ENCODE measurements around the genes TRAF1 and C5.

- RRBS, result no CpG with 5 or more reads among the region's 4 CpGs
Observed at GRCh38 chr9:120926582-120927027, at the start of gene TRAF1. TSS of gene TRAF1 (minus strand) at chr9:120926796.

DNA sequence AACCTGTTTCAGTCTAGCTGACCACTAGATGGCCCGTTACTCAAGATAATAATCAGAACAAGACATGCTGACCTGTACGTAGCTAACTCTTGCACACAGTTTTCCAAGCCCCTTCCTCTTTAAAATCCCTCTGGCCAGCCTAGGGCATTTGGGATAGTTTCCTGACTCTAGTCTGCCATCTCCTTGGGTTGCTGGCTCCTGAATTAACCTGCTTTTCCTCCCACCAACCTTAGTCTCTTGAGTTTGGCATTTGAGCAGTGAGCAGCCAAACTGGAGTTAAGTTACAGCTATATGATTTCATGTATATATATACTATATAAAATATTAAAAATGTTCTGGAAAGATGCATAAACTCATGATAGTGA lies 59.3 kb upstream of the TRAF1 start:
- RRBS, result no CpG with 5 or more reads among the region's 2 CpGs

DNA sequence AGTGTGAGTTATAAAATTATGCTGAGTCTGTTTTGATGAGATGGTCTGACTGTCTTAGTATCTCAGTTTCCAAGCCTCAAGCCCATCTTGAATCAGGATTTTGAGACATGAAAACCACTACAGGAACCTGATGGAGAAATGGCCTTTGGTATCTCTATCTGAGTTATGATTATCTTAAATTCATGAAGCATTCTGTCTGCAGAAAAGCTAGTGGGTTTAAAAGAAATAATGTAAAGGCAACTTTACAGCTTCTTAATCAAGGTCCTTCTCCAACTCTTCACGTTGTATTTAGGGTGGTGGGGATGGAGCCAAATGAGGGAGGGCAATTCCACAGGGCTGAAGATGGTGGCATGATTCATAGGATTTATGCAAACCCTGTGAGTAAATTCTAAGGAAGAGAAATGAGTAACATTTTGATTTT lies 47.5 kb downstream of the C5 start:
- RRBS, result no CpG with 5 or more reads among the region's 1 CpG

DNA sequence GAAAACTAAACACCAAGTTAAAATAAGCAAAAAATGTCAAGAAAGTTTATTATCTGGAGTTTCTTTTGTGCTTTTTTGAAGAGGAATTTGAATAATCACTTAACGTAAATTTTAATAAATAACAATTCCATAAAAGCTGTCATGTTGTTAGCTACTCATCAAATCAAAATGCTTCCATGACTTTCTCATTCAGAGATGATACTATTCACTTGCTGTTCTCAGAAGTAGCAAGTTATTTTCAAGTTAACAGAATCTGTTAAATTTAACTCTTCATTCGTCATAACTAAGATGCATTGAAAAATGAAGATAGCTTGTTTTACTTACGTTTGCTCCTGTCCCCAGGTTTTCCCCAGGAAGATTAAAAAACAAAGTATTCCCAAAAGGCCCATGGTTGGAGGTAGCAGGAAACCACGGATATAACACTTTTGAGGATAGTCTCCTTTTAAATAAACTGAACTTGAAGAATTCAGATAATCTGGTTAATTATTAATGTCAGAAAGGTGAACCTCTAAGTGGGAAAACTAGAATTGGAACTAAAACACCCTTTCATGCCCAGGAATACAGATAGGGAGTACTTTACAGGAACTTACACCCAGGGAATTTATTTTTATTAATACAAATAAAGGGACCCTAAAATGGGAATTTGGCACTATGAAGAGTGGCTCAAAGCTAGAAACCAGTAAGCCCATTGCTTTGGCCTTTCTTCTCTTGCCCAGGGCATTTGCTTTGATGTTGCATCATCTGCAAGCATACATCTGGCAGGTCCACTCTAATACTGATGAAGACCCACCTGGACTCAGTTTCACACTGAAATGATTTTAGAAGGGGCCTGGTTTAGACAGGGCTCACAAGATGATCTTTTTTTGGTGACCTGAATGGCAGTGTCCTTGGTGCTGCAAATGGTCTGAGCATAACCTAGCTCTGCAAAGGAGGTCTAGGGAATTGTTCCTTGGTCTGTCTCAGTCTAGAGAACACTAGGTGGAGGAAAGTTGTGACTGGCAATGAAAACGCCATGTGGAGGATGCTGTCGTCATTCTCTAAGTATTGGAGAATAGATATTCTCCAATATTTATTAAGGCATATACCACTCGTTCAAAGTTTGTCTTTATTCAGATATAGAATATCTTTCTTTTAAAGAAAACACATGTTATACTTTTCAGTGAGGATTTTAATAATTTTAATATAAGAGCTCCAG lies at the start of gene C5:
TSS of gene C5 (minus strand) at position 418 of the 1,195 bp plus-strand sequence.
- RRBS, result no CpG with 5 or more reads among the region's 7 CpGs

GRCh38 chr9:121074206-121074660 lies 522 bp upstream of the CNTRL start:
- RRBS, result no CpG with 5 or more reads among the region's 22 CpGs

DNA sequence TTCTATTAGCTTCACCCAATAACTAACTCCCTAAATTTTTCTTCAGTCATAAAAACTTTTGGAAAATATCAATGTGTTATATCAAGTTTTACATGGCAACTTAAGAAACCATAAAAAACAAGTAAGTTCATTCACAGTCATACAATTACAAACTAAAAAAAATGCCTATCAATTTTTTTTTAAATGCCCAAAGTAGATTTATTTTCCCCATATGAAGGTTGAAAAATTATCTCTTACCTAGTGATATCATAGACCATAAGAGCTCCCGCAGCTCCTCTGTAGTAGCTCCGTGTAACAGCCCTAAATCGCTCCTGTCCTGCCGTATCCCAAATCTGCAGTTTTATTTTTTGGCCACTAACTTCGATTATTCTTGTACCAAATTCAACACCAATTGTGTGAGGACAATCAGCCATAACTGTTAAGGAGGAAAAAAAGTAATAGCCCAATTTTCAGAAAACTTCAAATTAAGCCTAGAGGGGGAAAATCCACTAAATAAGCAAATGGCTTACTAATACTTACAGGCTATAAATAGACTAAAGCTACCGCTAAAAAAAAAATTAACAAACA lies 11.3 kb downstream of the RAB14 start:
- RRBS, result no CpG with 5 or more reads among the region's 6 CpGs

DNA sequence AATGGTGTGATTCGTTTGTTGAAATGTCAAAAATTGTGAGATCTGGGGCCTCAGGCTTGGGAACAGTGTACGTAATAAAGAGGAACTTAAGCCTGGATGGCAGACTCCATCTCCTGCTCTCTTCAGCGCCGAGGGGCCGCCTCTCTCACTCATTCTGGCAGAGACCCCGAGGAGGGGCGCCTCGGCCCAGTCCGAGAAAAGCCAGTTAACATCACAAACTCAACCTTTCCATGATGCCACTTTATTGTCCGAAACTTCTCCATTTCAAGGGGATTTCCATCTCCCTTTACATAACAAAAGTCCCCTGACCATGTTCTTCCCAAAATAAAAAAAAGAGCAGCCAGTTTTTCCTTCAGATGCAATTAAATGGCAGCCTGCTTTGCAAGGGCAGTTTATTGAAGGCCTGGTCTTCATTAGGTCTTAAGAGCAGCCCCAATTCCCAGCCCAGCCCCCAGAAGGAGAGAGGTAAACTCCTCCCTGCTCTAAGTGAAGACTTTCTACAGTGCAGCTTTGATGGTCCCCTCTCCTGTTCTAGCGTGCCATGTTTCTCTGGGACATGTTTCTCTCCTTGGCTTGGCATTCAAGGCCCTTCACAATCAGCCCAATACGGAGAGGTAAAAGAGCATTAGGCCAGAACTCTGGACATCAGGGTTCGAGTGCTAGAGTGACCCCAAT lies 19.4 kb upstream of the RAB14 start:
- RRBS, result no CpG with 5 or more reads among the region's 13 CpGs

- RRBS, result no CpG with 5 or more reads among the region's 17 CpGs
Observed at GRCh38 chr9:121286292-121287384, 18.7 kb downstream of the GSN start.

- RRBS, result 28% methylated on average over 2 of the region's 14 CpGs
Observed at GRCh38 chr9:121288811-121289857, 21.2 kb downstream of the GSN start.

DNA sequence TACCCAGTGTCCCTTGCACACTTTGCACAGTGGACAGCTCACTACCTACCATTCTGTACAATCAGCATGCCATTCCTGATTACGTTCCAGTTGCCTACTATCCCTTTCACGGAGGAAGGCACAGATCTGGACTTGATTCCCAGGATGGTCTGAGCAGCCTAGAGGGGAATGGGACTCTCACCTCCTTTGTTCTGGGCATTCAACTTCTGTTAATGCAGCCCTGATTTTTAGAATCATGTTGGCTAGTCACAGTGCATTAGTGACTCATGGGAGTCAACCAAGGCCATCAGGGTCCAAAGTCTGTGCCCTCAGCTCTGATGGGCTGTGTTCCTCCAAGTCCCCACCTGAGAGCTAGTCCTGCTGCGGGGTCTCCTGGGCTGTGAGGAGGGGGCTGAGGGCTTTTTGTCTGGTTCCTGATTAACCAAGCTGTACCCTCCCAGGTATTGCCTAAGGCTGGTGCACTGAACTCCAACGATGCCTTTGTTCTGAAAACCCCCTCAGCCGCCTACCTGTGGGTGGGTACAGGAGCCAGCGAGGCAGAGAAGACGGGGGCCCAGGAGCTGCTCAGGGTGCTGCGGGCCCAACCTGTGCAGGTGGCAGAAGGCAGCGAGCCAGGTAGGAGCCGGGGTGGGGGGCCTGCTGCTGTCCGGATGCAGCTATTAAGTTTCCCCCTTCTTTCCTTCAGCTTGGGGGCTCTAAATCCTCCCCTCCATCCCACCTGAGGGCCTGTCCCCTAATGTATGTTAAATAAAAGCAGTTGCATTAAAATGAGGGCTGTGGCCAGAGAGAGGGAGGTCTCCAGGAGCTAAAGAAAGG lies 43.0 kb downstream of the STOM start:
- RRBS, result no CpG with 5 or more reads among the region's 11 CpGs

- RRBS, result no CpG with 5 or more reads among the region's 6 CpGs
Observed at GRCh38 chr9:121341088-121341597, 28.9 kb downstream of the STOM start.

- RRBS, result no CpG with 5 or more reads among the region's 1 CpG
Observed at GRCh38 chr9:121364976-121365491, 5.0 kb downstream of the STOM start.

- RRBS, result no CpG with 5 or more reads among the region's 7 CpGs
Observed at GRCh38 chr9:121369248-121369674, 789 bp downstream of the STOM start.

GRCh38 chr9:121372291-121372937 lies 2.4 kb upstream of the STOM start:
- RRBS, result no CpG with 5 or more reads among the region's 5 CpGs

GRCh38 chr9:121409965-121410215 lies 39.8 kb upstream of the STOM start:
- RRBS, result no CpG with 5 or more reads among the region's 2 CpGs

DNA sequence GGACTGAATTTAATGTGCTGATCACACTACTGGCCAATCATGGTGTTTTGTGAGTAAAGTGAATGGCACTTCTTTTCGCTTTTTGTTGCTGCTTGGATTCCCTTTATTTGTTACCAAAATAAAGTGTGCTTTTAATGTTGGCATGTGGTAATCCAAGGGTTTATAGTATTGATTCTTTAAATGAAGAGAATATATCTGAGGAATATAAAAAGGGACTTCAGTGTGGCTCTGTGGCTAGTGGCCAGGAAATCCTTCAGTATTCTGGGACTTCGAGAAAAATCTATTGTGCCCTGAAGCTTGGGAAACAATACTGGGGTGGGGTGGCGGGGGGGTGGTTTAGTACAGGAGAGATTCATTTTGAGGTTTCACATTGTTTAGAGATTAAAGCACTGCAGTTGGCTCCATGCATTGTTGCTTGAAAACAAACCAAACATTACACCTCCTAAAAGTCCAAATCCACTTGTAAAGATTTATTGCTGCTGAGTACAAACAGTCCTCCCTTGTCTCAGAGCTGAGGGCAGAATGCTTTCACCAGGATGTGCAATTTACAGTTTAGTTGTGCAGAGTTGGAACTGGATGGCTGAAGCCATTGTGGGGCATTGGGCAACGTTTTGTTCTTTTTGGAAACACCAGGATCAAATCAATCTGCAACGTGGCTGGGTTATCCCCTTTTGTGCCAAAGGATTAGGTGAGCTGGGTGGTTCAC lies 49.5 kb downstream of the GGTA1 start:
- RRBS, result no CpG with 5 or more reads among the region's 5 CpGs

GRCh38 chr9:121494021-121494775 lies 5.4 kb downstream of the GGTA1 start:
- RRBS, result no CpG with 5 or more reads among the region's 8 CpGs

DNA sequence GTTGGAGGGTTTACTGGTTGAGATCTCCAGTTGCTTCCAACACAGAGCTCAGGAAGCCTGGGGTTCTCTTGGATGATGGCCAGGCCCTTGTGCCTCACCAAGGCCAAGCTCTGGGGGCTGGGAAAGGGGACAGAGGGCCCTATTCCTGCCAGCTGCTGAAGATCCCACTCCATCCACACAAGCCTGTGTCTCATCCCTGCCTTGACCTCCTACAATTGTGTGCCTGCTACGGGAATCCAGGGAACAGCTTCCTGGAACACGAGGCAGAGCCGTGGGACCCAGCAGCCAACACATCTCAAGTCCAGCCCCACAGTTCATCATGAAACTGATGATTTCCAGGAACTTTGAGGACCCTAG lies 57.9 kb upstream of the GGTA1 start:
- RRBS, result no CpG with 5 or more reads among the region's 3 CpGs

GRCh38 chr9:121599918-121600730 lies 51.3 kb upstream of the DAB2IP start:
- RRBS, result no CpG with 5 or more reads among the region's 24 CpGs

DNA sequence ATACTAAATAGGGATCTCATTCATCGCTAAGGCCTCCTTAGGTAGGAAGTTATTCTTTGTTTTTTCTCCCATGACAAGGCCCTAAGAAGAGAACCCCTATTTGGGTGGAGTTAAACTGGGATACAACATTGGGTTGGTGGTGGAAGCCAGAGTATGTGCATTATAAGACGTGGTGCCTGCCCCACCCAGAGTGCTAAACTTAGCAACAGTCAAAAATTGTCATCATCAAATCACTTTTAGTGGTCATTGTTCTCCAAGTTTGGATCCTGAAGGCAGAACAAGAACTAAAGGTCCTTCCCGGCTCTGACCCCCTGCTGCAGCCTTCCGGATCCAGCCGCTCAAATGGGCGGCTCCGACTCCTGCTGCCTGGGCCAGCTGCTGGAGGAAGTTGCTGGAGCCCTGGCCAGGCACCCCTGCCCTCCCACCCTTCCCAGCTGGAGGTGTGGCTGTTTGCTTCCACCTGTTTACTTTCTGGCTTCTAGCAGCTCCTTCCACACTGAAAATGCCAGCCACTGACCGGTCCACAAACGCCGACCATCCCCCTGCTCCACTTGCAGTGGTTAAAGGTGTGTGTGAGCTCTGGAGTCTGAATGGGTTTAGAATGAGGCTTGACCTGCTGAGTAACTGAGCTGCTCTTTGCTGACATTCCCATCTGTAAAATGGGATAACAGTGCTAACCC lies 31.5 kb upstream of the DAB2IP start:
- RRBS, result no CpG with 5 or more reads among the region's 10 CpGs